Fibroblast of villous mesenchyme (primary cell): ENCODE data around the genes DUSP22 and EXOC2.

- CAGE, long polyA plus RNA, result no peak
Measured at GRCh38 chr6:180091-180631, 112.1 kb upstream of the DUSP22 start.

DNA sequence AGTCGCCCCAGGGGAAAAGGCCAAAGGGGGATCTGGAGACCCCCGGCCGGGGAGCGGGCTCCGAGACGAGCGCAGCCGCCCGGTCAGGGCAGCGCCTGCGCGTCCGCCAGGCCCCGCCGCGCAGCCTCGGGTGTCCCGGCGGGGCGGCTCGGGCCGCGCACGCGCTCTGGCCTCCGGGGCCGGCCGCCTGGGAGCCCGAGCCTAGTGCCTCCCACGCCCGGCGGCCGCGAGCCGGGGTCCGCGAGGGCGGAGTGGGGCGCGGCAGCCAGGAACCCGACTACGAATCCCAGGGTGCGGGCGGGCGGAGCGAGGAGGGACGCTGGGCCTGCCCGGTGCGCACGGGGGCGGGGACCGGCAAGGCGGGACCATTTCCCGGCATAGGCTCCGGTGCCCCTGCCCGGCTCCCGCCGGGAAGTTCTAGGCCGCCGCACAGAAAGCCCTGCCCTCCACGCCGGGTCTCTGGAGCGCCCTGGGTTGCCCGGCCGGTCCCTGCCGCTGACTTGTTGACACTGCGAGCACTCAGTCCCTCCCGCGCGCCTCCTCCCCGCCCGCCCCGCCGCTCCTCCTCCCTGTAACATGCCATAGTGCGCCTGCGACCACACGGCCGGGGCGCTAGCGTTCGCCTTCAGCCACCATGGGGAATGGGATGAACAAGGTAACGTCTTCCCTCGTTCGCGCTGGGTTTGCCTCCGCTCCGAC, at the start of gene DUSP22:
Gene DUSP22, plus strand, starts transcription at position 582 of the 699 bp plus-strand sequence.
- CAGE, long polyA plus RNA, result no peak

DNA sequence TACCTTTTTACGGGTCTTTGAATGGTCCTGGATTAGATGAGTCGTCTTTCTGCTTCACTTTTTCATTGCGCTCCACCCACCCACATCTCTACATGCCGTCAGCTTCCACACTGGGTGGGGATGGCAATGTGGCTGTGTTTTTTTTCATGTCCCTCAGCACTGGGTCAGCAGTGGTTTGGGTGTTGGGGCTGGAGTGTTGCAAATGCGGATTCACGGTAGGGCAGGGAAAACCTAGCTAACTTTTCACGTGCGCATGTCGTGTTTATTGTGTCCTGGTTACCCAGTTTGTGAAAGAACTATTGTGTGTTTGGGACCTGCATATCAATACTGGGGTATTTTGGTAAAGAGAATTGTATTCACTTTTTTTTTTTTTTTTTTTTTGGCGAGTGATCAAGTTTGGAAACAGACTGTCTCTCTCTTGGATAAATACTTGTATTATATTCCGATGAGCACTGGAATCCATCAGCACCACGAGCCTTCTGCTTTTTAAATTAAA, 1.2 kb downstream of the DUSP22 start:
- CAGE, long polyA plus RNA, result no peak

DNA sequence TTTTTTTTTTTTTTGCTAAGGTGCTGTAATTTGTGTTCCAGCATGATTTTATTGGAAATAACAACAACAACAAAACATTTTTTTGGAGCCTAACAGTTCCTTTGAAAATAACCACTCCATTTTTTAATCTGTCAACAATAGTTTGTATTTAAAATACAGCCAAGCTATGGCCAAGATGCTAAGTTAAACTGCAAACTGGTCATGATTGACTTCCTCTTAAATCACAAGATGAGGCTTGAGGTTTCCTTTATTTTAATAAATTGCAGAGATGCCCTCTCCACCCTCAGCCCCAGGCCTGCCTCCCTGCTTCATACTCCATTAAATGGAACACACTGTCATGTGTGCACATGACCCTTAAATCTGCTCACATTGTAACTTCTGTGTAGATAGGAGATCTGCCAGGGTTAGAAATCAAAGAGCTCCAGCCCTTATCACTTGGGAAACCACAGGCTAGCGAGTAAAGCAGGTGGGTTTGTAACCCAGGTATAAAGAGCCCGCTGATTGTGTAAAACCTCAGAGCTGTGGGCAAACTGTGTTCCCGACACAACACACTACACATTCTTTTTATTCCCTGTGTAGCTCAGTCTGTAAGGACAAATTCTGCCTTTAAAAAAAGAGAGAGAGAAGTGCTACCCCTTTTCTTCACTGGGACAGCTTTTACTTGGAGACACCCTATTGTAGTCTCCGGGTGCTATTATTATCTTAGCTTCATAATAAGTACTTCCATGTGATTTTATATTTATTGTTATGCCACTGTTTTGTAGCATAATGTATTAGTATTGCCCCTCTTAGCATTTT, 20.9 kb downstream of the DUSP22 start:
- CAGE, long polyA plus RNA, result no peak

GRCh38 chr6:317598-318176, 25.4 kb downstream of the DUSP22 start:
- CAGE, long polyA plus RNA, result no peak

- CAGE, long polyA plus RNA, result no peak
Measured at GRCh38 chr6:359330-359887, 32.1 kb upstream of the IRF4 start.

- CAGE, long polyA plus RNA, result no peak
Measured at GRCh38 chr6:362361-363122, 29.0 kb upstream of the IRF4 start.

- CAGE, long polyA plus RNA, result no peak
Measured at GRCh38 chr6:393814-394250, 2.3 kb downstream of the IRF4 start.

GRCh38 chr6:408533-408969, 17.0 kb downstream of the IRF4 start:
- CAGE, long polyA plus RNA, result no peak

GRCh38 chr6:425475-425790, 33.9 kb downstream of the IRF4 start:
- CAGE, long polyA plus RNA, result no peak

GRCh38 chr6:454270-454558, 62.7 kb downstream of the IRF4 start:
- CAGE, long polyA plus RNA, result no peak

DNA sequence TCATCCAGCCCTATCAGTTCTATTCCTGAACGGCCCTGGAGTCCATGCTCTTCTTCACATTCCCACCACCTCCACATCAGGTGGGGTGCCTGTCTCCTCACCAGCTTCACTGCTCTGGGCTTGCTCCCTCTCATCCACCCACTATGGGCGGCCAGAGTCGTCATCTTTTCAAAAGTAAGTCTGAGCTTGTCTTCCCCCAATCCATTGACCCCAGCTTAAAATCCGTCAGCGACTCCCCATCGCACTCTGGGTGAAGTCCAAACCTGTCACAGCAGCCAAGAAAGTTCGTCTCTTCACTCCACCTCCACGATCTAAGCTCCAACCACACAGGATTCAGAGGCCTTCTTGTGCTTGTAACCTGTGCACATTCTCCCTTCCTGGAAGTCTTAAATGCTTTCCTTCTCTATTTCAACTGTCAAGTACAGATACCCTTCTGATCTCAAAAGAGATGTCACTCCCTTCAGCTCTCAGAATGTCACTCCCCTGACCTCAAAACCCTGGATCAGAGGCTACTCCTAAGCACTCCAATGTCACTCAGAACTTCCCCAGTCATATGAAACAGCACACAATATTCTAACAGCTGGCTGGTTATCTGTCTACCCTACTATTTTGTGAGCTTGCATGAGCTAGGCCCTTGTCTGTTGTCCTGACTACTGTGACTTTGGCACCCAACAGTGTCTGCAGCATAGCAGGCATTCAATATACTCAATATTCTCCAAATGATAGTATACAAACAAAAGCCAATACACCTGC, 65.7 kb downstream of the HUS1B start:
- CAGE, long polyA plus RNA, result no peak

- CAGE, long polyA plus RNA, result no peak
Measured at GRCh38 chr6:617278-618057, 39.4 kb downstream of the HUS1B start.

DNA sequence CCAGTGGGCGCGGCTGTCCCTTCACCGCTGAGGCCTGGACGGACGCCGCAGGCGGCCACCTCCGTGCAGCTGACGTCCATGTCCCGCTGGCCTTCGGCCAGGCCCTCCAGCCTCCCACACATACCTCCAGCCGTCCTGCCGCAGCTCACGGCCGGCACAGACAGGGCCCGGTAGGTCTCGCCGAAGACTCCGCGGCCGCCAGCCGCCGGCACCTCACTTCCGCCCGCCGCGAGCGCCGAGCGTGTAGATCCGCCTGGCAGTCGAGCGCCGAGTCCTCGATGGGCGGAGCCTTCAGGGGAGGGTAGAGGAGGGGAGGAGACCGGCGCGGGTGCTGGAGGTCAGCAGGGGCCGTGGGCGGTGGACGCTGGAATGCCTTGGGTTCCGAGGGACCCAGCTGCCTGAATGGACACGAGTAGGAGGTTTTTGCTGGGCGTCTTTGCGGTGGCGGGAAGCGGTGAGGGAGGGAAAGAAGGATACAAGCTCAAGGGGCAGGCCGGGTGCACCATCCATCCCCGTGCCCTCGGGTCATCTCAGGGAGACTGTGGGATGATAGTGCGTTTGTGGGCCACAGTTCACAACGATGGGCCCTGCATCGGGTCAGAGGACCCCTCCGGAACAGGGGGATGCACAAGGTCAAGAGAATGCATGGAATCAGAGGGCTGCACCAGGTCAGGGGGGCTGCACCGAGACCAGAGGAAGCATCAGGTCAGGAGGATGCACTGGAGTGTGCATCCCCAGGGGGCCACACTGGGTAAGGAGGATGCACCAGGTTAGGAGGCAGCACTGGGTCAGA, at the start of gene EXOC2:
Gene EXOC2, minus strand, starts transcription at position 245 of the 793 bp plus-strand sequence.
- CAGE, long polyA plus RNA, result no peak

DNA sequence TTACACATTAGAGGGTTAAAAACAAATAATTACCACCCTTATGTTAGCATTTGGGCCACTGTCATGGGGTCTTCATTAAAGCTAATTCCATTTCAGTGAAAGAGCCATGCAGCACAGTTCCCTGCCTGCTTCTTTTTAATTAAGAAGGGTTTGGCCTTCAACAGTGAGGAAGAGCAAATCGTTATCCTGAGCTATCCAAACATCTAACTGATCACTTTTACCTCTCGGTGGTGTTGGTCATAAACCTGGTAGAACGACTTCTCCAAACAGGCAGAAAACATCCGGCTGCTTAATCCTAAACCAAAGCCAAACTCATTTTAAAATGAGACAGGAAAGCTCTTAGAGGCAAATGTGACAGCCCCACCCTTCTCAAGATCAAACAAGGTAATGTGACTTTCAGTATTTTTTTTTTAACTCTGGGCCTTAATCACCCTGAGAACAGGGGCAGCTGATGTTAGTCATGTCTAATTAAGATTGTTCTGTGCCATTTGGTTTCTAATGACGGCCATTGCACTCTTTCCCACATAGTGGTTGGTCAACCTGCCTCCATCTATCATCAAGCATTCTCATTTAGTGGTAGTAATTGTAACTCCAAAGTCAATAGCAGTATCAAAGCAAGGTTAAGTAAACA, 191.5 kb upstream of the EXOC2 start:
- CAGE, long polyA plus RNA, result no peak

- CAGE, long polyA plus RNA, result no peak
Measured at GRCh38 chr6:1087455-1087761, 224.5 kb upstream of the FOXQ1 start.

DNA sequence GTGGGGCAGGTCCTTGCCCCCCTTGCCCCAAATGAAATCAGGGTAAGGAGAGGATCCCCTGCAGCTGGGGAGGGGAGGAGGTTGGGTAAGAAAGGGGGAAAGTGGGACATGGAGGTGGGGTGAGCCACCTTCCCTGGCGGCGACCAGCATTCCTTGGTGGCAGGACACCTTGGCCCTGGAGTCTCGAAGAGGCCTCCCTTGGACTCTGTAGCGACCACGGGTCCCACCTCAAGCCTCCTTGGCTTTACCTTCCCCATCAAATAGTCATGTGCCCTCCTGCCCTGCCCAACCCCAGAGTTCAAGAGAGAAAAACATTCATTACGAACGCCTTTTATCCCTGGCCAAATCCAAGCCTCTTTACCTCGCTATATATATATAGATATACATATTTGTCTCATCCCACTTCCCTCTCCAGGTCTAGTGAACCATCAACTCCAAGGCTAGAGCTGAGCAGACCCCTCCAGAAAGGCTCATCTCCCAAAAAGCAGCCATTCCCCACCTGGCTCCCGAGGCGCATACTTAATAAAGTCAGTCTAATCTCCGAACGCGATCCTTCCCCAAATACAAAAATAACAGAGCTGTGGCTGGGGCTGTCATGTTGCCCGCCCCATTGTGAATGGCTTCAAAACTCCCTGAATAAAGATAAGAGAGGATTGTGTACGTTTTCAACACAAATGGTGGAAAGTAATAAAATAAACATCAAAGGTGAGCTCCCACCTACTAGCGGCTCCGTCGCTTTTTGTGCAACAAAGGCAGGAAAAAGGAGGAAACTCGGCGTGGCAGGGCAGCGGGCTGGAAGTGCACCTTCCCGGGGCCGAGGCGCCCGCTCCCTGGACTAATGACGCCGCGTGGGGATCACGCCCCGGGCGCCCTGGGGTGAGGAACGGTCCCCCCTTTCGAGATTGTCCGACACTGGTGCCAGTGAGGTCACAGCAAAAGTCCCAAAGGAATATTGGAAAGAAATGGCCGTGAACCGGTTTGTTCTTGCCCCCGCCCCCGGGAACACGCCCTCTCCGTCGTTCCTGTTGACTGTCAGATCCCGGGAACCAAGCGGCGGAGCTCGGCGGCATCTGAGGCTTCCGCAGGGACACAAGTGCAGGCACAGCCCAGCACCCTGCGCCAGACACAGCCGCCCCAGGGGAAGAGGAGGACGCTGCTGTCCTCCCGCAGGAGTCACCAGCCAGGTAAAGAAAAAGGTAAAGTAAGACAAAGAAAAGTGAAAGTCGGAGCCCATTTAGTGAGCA, 1.4 kb upstream of the FOXQ1 start:
- CAGE, long polyA plus RNA, result no peak

GRCh38 chr6:1608162-1608652, 1.5 kb upstream of the FOXC1 start:
- CAGE, long polyA plus RNA, result no peak

- CAGE, long polyA plus RNA, result no peak
Measured at GRCh38 chr6:1614756-1615116, 5.0 kb downstream of the FOXC1 start.

GRCh38 chr6:1686041-1686776, 76.5 kb downstream of the FOXC1 start:
- CAGE, long polyA plus RNA, result no peak